Smooth muscle cell (in vitro differentiated cells): ENCODE results near the genes KANK1 and DMRT2.

GRCh38 chr9:126754-127272 is 8.6 kb upstream of the FOXD4 start:
- RAMPAGE, long total RNA = no peak

DNA sequence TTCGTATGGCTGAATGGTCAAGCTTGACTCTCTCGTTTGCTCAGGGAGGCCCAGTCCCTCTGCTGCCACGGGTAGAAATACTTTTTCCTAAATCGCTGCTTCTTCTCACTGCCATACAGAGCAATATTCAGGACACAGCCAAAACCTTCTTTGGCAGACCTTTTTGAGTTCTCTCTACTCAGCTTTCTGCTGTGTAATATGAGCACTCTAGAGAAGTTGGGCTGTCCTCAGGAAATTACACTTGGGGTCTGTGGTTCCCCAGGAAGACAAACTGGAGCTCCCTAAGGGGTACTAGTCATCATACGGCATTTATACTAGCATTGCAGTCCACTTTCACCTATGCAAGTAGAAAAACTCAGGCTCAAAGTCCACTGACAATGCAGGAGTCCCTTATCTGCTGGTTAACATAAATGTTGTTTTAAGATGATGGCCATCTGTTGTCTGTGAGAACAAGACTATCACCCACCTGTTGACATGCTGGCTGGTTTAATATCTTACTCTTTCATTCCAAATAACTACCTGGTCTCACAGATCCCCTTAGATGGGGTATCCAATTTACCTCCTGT is 9.9 kb downstream of the DOCK8 start:
- RAMPAGE, long total RNA = no peak

- RAMPAGE, long total RNA = no peak
Measured at GRCh38 chr9:278289-279405, 64.0 kb downstream of the DOCK8 start.

DNA sequence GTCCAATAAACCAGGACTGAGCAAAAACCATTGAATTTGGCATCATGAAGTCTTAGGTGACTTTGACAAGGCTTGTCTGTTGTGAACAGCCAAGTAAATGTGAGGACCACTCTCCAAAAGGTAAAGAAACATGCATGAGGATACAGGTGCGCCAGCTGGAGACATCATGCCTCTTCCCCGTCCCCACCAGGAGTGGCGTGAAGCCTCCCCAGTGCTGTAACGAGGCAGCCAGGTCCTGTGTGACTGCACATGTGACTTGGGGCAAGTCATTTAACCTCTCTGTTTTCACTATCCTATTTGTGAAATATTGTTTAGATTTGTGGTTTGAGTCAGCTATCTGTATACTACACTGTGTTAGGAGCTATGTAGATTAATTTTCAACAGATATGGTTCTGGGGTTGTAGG is 65.0 kb downstream of the DOCK8 start:
- RAMPAGE, long total RNA = no peak

- RAMPAGE, long total RNA = no peak
Measured at GRCh38 chr9:375357-375607, 129.2 kb upstream of the KANK1 start.

GRCh38 chr9:458480-458889 is 46.0 kb upstream of the KANK1 start:
- RAMPAGE, long total RNA = no peak

DNA sequence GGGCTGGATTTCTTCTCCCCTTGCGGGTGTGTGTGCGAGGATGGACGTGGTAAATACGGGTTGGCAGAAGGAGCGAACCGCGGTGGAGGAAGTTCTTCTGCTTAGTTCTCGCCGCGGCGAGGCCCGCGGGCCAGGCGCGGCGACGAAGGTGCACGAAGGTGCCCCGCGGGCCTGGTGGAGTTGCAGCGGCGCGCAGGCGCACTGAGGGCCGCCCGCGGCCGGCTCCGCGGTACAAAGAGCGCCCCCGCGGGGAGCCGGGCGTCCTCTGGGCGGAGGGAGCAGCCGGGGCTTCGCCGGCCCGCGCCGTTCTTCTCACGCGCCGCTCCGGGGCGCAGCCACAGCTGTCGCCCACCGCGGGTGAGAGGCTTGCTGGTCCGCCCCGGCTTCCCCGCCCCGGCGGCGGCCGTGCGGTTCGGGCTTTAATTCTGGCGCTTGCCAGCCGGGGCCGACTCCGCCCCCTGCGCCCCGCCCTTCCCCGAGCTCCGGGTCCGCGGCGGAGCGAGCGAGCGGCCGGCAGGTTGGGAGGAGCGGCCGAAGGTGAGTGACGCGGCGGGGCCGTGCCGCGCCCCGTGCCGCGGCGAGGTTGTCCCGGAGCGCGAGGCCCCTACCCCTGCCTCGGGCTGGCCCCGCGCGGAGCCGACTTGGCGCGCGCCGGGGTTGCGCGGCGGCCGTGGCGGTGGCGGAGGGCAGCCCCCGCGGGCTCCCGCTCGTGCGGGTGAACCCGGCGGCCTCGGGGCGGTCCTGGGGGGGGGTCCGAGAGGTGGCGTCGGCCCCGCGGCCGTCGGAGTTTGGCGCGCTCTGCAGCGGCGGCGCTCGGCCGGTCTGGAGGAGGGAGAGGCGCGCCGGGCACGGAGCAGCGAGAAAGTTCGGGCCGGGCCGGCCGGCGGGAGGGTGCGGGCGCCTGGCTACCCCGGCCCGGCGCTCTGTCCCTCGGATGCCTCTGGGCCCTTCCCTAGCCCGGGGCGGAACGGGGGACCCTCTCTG is at the start of gene KANK1:
KANK1 (plus strand) TSS at position 478 of the 984 bp plus-strand sequence.
- RAMPAGE, long total RNA = no peak

- RAMPAGE, long total RNA = no peak
Measured at GRCh38 chr9:744670-745259, 96.7 kb upstream of the DMRT1 start.

GRCh38 chr9:1049854-1050710 is at the start of gene DMRT2:
Gene DMRT2, plus strand, starts transcription at chr9:1050357.
- RAMPAGE, long total RNA = no peak

DNA sequence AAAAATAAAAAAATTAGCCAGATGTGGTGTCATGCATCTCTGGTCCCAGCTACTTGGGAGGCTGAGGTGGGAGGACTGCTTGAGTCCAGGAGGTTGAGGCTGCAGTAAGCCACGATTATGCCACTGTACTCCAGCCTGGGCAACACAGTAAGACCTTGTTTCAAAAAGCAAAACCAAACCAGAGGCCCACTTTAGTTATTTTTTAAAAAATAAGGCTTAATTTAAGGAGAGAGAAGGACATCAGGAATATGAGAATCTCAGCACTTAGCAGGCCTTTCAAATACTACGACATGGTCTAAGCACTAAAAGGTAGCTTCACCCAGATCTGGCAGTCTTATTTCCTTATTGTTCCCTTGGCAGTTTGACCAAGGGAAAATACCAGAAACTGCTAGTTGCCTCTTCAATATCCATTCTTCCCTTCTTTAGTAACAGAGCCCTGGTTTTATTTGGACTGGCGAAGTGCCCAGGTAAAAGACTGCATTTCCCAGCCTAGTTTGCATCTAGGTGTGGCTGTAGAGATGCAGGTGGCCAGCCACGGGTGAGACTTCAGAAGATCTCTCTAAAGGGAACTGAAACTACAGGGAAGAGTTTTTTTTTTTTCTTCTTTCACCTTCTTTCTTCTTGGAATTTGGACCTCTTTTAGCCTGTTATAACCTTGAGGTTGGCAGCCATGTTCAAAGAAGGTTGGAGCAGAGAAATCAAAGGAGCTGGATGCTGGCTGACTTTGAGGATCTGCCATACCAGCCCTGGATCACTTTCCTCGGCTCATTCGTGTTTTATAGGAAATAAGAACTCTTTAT is 21.5 kb downstream of the DMRT2 start:
- RAMPAGE, long total RNA = no peak

DNA sequence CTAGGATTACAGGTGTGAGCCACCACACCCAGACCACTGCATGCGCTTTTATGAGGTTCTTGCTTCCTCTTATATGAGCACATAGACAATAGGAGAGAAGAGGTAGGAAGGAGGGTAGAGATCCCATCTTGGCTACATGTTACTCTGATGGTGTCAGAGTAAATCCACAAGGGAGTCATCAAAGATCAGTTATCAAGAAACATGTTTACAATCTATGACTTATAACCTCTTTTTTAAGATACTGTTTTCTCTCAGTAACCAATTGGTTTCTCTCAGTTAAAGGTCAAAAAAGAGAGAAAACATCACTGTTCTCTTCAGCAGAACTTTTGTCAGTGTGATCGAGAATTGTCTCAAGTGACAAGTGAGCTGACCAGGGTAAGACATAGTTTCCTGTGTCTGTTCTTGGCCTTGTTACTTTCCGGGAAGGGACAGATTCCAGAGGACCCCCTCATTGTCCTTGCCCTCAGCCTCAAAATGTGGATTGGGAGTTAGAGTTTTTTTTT is 248.9 kb downstream of the DMRT2 start:
- RAMPAGE, long total RNA = no peak

- RAMPAGE, long total RNA = no peak
Measured at GRCh38 chr9:2016663-2017263, 1.6 kb downstream of the SMARCA2 start.

GRCh38 chr9:2024851-2025697 is 9.9 kb downstream of the SMARCA2 start:
- RAMPAGE, long total RNA = no peak

GRCh38 chr9:2043383-2044736 is 28.7 kb downstream of the SMARCA2 start:
- RAMPAGE, long total RNA = no peak

GRCh38 chr9:2058240-2058455 is 43.0 kb downstream of the SMARCA2 start:
- RAMPAGE, long total RNA = no peak

DNA sequence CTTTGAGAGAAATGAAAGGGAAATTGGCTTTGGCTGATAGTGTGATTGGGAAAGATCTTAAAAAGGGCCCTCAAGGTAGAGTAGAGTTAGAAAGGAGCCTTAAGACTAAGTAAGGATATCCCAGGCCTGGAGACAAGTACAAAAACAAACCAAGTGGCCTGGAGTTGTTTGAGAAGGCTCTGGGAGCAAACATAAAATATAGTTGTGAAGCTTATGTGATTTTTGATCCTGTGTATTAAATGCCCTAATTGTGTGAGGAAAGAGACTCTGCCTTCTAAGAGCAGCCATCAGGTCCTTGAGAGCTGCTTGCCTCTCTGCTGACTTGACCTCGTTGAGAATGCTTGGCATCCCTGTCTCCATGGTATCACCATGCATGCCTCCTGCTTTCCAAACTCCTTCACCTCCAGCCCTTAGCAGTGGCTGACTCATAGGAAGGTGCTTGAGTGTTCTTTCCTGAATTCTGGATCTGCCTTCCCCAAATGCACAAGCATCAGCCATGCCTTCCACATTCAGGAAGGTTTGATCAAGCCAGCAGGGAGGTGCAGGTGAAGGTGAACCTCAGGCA is 78.9 kb downstream of the SMARCA2 start:
- RAMPAGE, long total RNA = no peak

GRCh38 chr9:2126212-2127040 is 111.3 kb downstream of the SMARCA2 start:
- RAMPAGE, long total RNA = no peak

- RAMPAGE, long total RNA = no peak
Measured at GRCh38 chr9:2159544-2160739, 144.8 kb downstream of the SMARCA2 start.

GRCh38 chr9:2181158-2182435 is 166.4 kb downstream of the SMARCA2 start:
- RAMPAGE, long total RNA = no peak

GRCh38 chr9:2465872-2466606 is 155.5 kb upstream of the VLDLR start:
- RAMPAGE, long total RNA = no peak